Left common carotid artery plus branches (tissue), 1 donor: ENCODE measurements around a stretch of chr6.

GRCh38 chr6:156279899-156280570 lies 497.1 kb upstream of the ARID1B start:
- PRO-cap, result no peak

DNA sequence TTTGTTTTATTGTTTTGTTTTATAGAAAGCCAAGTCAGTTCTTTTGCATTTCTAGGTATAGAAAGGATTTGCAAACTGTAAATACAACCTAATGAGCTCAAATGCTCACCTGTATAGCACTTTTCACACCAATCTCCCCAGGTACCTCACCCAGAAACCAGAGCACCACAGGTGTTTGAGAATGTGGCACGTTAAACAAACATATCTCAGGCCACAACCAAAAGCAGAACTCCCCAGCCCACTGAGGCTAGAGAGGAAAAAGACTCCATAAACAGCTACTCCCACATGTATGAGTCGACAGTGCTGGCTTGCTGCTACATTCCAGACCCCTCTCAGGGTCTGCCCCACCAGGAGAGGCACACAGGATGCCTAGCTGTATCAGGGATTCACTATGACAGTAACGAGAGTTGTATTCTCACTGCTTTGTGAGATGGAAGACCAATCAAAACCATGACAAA lies 242.6 kb upstream of the ARID1B start:
- PRO-cap, result no peak

DNA sequence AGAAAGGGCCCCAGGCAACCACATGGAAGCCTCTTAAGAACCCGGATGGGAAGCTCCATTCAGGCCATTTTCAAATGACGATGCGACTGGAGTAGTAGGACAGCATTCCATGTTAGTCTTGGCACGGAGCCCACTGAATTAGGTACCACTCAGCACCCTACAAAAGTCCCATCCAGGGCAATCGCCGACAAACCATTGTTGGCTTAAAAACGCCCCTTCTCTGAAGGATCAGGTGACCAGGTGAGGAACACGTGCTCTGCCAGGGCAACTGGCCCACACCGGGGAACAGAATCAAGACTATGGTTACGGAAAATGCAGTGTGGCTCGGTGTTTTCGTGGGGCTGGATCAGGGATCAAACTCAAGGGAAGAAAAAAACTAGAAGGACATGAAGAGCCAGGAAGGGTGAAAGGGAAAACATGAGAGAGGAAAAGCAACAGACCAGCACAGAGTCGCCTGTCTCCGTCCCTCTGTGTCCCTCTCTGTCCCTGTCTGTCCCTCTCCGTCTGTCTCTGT lies 177.8 kb upstream of the ARID1B start:
- PRO-cap, result no peak

GRCh38 chr6:156651345-156651818 lies 125.8 kb upstream of the ARID1B start:
- PRO-cap, result no peak

DNA sequence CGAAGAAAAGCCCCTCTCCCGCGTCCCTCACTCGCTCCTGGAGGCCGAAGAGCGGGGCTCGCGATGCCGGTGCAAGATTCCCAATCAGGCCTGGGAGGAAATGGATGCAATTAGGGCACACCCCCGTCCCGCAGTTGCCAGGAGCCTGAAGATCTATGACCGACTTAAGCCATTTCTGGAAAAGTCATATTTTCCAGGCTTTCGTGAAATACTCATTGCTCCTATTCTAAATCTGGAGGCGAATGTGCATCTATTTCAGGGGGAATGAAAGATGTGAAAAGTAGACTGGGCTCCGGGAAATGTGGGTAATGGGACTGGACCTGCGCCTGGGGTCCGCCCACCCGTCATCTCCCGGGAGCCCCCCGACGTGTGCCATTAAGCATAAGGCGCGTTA lies 89.6 kb upstream of the ARID1B start:
- PRO-cap, result no peak

- PRO-cap, result no peak
Observed at GRCh38 chr6:156719111-156719430, 58.1 kb upstream of the ARID1B start.

- PRO-cap, result no peak
Observed at GRCh38 chr6:156773583-156773904, 3.6 kb upstream of the ARID1B start.

DNA sequence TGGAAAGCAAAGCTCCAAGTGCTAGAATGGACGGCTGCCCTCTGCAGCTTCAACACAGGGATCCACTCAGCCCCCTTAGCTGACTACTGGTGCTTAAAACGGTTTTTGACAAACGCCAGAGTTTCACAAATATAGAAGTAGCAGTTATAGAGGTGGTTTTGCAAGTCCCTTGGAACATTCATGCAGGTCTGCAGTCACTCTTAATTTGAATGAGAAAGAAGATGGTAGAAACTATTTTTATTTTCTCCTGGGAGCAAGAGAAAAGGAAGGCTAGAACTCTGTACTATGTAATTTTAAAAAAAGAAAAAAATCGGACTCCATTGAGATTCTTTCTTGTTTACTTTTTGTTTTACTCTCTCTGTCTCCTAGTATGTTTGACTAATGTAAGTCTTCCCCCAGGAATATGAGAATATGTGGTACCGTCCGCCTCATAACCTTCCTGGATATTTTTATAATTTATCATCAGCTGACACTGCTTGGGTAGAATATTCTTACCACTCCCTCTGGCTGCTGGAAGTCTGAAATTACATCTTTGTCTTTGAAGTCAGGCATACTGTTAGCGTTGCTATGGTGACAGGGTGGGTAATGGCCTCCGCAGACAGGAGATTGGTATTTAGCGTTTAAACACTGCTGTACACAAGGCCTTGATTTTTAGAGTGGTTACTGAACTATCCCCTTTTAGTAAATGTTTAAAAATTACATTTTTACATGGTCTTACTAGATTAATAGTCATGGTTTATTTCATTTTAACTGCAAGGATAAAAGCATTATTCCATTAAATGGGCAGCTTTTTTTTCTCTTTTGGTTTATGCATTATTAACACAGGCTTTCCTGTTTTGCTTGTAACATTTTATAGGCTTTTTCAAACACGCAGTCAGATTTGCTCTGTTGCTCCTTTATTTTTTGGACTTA lies 176.3 kb downstream of the ARID1B start:
- PRO-cap, result no peak

DNA sequence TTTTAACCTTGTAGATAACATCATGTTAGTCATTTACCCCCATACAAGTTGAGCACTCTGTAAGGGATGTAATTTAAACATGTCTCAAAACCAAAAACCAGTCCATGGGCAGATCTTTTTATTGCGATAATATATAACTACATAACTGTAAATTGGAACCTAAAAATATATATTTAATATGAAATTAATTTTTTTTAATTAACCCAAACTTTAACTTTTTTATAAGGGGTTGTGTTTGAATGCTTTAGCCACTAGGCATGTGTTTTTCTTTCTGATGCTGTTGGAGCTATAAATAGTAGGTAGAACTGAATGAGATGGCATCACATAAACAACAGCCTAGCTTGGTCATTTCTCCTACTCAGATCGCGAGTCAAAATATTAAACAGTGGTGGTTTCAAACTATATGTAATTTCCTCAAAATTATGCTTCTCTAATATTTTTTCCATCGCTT lies 243.1 kb downstream of the ARID1B start:
- PRO-cap, result unidirectional peak, plus-strand start at position 349 of the sequence

GRCh38 chr6:157022169-157022467 lies 244.9 kb downstream of the ARID1B start:
- PRO-cap, result bidirectional peak, plus-strand start at chr6:157022357, minus-strand start at chr6:157022131

GRCh38 chr6:157182925-157183376 lies 140.4 kb downstream of the TMEM242 start:
- PRO-cap, result no peak

- PRO-cap, result no peak
Observed at GRCh38 chr6:157213165-157213681, 110.1 kb downstream of the TMEM242 start.

DNA sequence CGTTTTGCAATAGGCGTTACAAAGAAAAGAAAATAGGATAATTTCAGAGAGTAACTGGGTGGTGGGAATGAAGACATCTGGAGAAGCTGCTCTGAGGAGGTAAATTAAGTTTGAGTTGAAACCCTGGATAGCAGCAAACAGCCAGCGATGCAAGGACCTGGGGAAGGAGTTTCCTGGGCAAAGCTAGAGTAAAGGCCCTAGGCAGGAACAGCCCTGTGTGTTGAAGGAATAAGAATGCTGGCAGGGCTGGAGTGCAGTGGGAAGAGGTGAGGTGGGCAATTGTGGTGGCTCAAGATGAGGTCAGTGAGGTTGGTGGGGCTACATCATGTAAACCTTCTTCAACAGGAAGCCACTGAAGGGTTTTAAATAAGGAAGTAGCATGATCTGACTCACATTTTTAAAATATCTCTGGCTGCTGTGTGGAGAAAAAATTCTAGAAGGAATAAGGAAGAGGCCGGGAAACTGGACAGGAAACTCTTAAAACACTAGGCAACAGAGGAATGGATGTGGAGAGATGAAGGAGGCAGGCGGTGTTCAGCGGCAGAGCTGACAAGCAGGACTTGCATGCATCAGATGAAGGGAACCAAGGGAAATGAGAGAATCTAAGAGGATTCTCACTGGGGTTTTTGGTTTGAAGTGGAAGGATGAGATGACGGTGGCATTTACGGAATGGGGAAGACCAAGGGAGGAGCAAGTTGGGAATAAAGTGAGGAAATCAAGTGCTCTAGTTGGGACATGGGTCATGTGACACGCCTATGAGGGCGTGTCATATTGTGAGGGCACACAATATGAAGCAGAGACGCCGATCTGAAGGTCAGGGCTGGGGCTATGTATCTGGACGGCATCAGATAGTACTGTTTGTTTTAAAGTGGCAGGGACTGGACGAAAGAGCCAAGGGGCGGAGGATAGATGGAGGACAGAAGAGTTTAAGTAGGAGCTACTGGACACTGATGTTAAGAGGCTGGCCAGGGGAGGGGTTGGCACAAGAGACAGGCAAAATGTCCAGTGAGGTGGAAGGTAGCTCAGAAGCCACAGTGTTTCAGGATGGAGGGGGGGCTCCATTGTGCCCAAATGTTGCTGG lies 18.3 kb downstream of the TMEM242 start:
- PRO-cap, result no peak

DNA sequence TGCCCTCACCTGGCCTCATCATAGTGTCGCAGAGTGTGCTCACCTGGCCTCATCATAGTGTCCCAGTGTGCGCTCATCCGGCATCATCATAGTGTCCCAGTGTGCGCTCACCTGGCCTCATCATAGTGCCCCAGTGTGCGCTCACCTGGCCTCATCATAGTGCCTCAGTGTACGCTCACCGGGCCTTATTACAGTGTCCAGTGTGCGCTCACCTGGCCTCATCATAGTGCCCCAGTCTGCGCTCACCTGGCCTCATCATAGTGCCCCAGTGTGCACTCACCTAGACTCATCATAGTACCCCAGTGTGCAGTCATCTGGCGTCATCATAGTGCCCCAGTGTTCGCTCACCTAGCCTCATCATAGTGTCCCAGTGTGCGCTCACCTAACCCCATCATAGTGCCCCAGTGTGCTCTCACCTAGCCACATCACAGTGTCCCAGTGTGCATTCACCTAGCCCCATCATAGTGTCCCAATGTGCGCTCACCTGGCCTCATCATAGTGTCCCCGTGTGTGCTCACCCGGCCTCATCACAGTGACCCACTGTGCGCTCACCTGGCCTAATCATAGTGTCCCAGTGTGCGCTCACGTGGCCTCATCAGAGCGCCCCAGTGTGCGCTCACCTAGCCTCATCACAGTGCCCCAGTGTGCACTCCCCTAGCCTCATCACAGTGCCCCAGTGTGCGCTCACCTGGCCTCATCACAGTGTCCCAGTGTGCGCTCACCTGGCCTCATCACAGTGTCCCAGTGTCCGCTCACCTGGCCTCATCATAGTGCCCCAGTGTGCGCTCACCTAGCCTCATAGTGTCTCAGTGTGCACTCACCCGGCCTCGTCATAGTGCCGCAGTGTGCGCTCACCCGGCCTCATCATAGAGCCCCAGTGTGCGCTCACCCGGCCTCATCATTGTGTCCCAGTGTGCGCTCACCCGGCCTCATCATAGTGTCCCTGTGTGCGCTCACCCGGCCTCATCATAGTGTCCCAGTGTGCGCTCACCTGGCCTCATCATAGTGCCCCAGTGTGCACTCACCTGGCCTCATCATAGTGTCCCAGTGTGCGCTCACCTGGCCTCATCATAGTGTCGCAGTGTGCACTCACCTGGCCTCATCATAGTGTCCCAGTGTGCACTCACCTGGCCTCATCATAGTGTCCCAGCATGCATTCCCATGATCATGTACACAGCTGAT lies 9.7 kb downstream of the TMEM242 start:
- PRO-cap, result no peak

- PRO-cap, result no peak
Observed at GRCh38 chr6:157381608-157382819, 1.0 kb downstream of the ZDHHC14 start.

- PRO-cap, result no peak
Observed at GRCh38 chr6:157424106-157425151, 43.4 kb downstream of the ZDHHC14 start.

- PRO-cap, result no peak
Observed at GRCh38 chr6:157625618-157626142, 197.4 kb upstream of the SNX9 start.

- PRO-cap, result no peak
Observed at GRCh38 chr6:157635600-157636260, 187.3 kb upstream of the SNX9 start.

DNA sequence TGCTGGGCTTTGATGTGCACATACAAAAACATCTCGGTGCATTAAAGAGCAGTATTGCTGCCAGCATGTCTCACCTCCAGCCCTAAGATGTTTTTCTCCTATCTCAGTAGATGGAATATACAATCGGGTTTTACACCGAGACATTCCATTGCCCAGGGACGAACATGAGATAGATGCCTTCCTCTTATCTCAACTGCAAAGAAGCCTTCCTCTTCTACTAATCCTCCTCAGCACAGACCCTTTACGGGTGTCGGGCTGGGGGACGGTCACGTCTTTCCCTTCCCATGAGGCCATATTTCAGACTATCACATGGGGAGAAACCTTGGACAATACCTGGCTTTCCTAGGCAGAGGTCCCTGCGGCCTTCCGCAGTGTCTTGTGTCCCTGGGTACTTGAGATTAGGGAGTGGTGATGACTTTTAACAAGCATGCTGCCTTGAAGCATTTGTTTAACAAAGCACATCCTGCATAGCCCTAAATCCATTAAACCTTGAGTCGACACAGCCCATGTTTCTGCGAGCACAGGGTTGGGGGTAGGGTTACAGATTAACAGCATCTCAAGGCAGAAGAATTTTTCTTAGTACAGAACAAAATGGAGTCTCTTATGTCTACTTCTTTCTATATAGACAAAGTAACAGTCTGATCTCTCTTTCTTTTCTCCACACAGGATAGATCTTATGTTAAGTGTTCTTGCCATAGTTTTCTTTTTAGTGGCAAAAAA lies 70.4 kb upstream of the SNX9 start:
- PRO-cap, result no peak

DNA sequence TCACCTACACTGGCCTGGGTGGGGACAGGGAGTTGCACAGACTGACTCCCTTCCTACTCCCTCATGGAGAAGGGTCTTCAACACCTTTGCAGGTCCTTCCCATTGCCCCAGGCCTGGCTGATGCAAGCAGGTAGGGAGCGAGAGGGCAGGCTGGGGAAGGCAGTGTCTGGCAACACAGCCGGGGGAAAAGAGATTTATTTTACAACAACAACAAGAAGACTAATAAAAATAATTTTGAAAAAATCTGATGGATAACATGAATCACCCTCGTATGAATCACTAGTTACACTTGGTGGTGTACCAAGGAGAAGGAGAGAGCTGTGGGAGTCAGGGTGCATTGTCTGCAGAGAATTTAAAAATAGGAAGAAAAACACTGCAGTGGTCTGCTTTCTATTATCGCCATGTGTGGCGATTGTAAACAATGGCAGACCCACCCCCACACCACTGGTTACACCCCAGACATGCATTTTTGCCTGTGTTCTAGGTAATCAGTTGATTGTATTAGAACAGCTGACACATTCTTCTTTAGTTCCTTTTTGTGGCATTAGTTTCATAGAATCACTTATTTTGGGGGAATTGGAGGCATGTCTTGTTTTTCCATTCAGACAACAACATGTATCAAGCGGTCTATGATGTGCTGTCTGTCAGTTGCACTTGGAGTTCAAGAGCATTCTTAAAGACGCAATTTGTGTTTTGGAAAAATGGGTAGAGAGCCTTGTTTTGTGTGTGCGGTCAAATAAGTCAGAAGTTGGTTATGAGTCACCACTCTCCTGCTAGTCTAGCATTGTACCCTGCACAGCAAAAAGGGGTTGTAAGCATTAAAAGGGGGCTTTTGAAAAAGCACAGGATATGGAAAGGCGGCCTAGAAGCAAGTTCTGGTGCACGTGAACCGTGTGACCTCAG lies 62.0 kb upstream of the SNX9 start:
- PRO-cap, result no peak